Placental epithelial cell (primary cell): ENCODE measurements around the genes OR11A1, OR2I1P and HLA-G.

GRCh38 chr6:28658050-28659015 is 71.2 kb upstream of the SCAND3 start:
- CAGE, long polyA plus RNA, result no peak

DNA sequence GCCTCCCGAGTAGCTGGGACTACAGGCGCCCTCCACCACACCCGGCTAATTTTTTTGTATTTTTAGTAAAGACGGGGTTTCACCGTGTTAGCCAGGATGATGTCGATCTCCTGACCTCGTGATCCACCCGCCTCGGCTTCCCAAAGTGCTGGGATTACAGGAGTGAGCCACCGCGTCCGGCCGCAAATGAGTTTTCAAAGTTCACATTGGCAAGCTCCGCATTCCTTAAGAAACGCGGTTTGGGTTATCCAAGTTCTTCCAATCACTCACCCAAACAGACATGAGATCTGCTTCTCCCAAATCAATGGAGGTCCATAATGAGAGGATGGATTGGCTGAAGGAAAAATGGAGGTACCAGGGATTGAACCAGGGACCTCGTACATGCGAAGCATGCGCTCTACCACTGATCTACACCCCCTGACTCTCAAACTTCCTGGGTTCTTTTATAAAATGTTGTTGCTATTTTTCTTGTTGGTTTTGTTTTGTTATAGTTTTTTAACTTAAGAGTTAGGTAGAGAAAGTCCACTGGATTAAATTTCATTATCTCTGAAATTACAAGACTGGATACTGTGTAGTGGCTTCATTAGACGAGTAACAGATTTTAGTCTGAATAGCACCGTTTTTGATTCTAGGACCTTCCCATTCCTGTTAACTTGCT is 108.6 kb upstream of the SCAND3 start:
- CAGE, long polyA plus RNA, result no peak

DNA sequence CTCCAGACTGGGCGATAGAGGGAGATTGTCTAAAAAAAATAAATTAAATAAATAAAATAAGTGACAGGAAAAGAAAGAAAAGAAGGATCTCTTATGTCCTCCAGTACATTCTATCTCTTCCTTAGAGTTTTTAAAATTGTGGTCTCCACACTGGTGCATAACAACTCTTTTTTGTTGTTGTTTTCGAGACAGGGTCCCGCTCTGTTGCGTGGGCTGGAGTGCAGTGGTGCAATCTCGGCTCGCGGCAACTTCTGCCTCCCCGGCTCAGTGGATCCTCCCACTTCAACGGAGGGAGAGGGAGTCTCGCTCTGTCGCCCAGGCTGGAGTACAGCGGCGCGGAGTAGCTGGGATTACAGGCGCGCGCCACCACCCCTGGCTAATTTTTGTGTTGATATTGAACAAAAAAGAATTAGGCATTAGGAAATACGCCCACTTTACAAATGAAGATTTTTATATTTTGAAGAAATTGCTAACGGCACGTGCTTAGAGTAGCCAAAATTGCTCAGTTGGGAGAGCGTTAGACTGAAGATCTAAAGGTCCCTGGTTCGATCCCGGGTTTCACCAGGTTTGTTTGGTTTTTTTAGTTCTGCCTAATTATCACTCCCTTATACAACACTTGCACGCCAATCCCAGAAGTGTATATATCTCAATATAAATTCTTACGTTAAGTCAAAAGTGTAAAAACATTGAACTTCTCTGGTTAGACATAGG is 159.7 kb downstream of the TRIM27 start:
- CAGE, long polyA plus RNA, result no peak

DNA sequence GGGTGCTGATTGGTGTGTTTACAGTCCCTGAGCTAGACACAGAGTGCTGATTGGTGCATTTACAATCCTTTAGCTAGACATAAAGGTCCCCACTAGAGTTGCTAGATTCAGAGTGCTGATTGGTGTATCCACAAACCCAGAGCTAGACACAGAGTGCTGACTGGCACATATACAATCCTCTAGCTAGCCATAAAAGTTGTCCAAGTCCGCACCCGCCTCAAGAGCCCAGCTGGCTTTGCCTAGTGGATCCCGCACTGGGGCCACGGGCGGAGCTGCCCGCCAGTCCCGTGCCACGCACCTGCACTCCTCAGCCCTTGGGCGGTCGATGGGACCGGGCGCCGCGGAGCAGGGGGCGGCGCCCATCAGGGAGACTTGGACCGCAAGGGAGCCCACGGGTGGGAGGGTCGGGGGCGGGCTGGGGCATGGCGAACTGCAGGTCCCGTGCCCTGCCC is 38.9 kb downstream of the TRIM27 start:
- CAGE, long polyA plus RNA, result no peak

GRCh38 chr6:28885285-28885689 is 38.5 kb downstream of the TRIM27 start:
- CAGE, long polyA plus RNA, result no peak

DNA sequence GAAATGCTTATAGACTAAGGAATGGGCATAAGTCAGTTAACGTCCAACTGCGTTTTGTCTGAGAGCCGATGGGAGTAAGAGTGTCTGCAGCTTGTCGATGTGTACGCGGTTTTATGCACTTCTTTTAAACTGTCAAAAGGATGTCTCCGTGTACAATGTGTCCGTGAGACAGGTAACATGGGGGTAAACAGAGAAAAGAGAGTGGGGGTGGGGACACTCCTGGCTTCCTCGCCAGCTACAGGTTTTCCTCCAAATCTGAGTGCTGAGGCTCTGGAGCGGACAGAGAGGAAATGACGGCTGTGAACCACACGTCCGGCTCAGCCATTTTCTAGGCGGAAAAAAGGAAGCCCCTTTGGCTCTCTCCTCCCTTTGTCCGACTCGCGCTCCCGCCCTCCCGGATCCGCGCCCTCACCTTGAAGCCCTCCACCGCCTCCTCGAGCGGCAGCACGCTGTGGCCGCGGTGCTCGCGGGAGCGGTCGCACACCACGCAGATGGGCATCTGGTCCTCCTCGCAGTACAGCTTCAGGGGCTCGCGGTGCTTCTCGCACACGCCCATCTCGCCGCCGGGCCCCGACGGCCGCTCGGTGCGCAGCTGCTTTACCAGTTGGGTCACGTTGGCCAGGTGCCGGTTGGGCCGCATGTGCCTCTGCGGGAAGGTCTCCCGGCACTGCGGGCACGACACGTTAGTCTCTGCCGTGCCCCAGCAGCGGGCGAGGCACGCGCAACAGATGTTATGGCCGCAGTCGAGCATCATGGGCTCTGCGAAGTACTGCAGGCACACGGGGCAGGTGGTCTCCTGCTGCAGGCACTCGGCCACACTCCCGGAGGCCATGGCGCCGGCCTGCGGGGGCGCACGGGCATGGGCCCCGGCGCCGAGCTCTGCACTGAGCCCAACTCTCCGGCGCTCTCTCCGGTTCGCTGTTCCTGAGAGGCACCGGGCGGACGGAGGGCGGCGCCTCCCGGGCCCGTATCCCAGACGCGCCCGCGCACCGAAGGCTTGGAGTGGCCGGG is 679 bp downstream of the TRIM27 start:
- CAGE, long polyA plus RNA, result no peak

DNA sequence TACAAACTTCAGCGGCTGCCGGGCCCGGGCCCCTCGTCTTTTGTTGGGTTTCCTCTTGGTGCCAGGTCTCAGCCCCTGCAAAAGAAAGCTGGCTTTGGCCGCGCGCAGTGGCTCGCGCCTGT is 277 bp upstream of the TRIM27 start:
- CAGE, long polyA plus RNA, result no peak

GRCh38 chr6:29016789-29017389 is 11.8 kb upstream of the ZNF311 start:
- CAGE, long polyA plus RNA, result no peak

DNA sequence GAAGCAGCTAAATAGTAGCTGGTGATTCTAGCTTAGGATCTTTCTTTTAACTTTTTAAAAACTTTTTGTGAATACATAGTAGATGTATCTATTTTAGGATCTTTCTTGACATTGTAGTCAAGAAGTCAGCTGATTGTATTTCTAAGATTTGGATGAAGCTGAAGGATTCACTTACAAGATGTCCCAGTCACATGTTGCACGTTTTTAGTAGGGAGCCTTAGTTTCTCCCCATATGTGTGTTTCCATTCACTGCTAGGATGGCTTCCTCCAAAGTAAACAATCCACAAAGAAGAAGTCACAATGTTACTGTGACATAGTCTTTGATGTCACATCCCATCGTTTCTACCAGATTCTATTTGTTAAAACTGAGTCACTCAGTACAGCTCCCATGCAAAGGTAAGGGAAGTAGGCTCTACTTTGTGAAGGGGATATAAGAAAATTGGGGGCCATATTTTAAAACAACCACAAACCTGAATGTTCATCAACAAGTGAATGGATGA is at the start of gene OR11A1:
Gene OR11A1, minus strand, starts transcription at position 260 of the 500 bp plus-strand sequence.
- CAGE, long polyA plus RNA, result no peak

DNA sequence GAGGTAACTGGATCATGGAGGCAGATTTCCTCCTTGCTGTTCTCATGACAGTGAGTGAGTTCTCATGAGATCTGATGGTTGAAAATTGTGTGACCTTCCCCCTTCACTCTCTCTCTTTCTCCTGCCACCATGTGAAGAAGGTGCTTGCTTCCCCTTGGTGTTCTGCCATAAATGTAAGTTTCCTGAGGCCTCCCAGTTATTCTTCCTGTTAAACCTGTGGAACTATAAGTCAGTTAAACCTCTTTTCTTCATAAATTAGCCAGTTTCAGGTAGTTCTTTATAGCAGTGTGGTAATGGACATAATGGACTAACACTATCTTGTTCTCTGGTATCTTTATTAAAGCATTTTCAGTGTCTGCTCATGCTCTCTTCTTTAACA is 9.6 kb upstream of the MAS1L start:
- CAGE, long polyA plus RNA, result no peak

GRCh38 chr6:29529310-29529603 is 20.9 kb upstream of the OR2I1P start:
- CAGE, long polyA plus RNA, result no peak

DNA sequence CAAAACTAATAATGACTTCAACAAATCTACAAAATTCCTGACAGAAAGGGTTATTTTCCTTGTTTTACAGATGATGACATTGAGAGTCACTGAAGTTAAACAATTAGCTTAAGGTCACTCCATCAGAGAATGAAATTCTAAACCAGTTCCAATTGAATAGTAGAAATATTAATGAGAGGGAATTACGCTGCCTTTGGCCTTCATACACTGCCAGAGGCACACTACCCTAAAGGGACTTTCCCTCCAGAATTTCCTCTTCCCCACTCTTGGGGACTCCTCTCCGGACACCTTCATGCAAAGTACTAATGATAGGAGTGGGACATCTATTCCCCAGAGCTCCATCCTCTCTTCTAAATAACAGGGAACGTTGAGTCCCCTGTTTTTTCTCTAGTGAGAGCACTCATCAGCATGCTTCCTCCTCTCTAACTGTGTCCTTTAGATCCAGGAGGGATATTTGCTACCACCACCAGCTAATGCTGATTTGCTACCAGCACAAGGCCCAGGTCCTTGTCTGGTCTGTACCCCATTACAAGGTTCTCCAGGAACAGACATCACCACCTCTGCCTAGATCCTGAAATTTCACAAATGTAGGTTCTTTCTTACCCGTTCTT is at the start of gene OR2I1P:
Gene OR2I1P, plus strand, starts transcription at position 394 of the 611 bp plus-strand sequence.
- CAGE, long polyA plus RNA, result no peak

- CAGE, long polyA plus RNA, result no peak
These were observed 9.2 kb downstream of the MOG start for GRCh38 chr6:29666036-29666485.

DNA sequence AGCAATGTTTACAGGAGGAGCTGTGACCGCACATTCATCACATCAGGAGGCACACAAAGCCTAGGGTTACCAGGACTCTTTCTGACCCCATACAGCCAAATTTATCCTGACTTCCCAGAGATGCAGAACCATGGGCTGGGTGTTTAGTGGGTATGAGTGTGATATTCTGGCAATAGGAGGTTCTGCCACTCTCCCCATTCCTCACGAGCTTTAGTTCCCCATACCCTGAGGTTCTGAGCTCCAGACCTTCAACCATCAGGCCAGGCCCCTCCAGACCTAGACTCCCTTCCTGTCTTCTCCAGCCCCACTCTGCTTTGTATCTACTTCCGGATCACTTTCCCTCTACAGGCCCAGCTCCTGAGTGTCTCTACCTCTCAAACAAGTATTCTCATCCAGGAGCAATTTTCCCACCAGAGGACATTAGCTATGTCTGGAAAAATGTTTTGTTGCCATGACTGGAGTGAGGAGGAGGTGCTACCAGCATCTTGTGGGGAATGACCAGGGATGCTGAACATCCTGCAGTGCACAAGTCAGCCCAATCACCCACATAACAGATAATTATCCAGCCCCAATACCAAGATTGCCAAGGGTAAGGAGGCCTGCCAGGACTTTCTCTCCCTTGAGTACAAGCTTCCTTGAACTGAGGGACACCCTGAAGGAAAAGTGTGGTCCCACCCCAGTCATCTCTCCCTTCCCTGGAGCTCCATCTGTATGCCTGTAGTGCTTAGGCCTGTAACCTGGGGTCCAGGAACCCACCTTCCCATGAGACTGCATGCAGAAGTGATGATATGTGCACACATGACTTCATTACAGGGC is 4.6 kb downstream of the HLA-F start:
- CAGE, long polyA plus RNA, result no peak

DNA sequence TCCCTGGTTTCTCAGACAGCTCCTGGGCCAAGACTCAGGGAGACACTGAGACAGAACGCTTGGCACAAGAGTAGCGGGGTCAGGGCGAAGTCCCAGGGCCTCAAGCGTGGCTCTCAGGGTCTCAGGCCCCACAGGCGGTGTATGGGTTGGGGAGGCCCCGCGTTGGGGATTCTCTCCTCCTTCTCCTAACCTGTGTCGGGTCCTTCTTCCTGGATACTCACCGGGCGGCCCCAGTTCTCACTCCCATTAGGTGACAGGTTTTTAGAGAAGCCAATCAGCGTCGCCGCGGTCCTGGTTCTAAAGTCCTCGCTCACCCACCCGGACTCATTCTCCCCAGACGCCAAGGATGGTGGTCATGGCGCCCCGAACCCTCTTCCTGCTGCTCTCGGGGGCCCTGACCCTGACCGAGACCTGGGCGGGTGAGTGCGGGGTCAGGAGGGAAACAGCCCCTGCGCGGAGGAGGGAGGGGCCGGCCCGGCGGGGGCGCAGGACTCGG is at the start of gene HLA-G:
Gene HLA-G, plus strand, starts transcription at position 327 of the 496 bp plus-strand sequence.
- CAGE, long polyA plus RNA, result no peak

- CAGE, long polyA plus RNA, result no peak
These were observed 53.9 kb upstream of the HLA-A start for GRCh38 chr6:29888303-29888891.

DNA sequence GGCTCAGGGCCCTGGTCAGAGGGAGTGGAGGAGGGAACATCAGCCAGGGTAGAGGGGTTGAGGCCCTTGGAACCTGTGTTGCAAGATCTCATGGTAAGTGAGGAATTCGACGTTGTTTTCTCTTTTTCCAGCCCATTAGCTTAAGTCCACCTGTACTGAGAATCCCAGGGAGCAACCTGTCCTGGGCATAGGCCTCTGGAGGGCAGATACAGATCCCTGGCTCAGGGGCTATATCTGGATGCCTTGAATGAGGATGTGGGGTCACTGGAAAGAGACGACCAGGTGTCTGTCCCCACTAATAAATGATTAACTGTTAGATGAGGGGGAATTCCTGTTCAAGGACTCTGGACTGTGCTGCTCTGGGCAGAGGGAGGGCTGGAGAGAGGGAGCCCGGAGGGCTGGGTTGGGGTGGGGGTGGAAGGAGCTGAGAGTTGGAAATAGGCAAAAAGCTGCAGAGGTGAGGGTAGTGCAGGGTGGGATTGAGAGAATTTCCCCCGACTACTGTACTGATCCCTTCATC is 34.3 kb upstream of the HLA-A start:
- CAGE, long polyA plus RNA, result no peak

GRCh38 chr6:29927988-29928487 is 14.3 kb upstream of the HLA-A start:
- CAGE, long polyA plus RNA, result no peak

DNA sequence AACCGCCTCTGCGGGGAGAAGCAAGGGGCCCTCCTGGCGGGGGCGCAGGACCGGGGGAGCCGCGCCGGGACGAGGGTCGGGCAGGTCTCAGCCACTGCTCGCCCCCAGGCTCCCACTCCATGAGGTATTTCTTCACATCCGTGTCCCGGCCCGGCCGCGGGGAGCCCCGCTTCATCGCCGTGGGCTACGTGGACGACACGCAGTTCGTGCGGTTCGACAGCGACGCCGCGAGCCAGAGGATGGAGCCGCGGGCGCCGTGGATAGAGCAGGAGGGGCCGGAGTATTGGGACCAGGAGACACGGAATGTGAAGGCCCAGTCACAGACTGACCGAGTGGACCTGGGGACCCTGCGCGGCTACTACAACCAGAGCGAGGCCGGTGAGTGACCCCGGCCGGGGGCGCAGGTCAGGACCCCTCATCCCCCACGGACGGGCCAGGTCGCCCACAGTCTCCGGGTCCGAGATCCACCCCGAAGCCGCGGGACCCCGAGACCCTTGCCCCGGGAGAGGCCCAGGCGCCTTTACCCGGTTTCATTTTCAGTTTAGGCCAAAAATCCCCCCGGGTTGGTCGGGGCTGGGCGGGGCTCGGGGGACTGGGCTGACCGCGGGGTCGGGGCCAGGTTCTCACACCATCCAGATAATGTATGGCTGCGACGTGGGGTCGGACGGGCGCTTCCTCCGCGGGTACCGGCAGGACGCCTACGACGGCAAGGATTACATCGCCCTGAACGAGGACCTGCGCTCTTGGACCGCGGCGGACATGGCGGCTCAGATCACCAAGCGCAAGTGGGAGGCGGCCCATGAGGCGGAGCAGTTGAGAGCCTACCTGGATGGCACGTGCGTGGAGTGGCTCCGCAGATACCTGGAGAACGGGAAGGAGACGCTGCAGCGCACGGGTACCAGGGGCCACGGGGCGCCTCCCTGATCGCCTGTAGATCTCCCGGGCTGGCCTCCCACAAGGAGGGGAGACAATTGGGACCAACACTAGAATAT is 613 bp downstream of the HLA-A start:
- CAGE, long polyA plus RNA, result no peak

DNA sequence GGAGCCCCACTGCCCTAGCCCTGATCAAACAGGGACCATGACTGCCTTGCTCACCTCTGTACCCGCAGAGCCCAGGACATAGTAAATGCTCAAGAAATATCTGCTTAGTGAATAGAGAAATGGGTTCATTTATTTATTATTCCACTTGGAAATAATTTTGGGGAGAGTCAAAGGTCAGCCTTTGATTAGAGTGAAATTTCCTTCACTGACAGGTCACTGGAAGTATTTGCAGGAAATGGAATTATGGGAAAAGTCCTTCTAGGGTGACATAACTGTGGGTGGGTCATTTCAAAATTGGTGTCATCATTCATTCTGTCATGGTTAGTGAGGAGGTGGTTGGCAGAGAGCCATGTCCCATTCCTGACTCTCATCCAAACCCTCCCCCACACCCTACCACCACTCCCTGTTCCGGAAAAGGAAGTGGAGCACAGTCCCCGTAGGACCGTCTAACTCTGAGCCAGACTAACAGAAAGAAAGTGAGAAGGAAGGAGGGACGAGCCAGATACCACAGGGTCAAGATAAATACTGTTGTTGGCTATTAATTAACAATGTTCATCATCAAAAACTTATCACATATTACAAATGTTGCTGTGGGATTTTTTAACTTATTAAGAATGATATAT is 4.9 kb downstream of the TRIM10 start:
- CAGE, long polyA plus RNA, result no peak